Mammary microvascular endothelial cell (primary cell): ENCODE measurements around a stretch of chr22.

- RAMPAGE, long total RNA = no peak
Measured at GRCh38 chr22:24153382-24153757, 27.9 kb upstream of the SUSD2 start.

DNA sequence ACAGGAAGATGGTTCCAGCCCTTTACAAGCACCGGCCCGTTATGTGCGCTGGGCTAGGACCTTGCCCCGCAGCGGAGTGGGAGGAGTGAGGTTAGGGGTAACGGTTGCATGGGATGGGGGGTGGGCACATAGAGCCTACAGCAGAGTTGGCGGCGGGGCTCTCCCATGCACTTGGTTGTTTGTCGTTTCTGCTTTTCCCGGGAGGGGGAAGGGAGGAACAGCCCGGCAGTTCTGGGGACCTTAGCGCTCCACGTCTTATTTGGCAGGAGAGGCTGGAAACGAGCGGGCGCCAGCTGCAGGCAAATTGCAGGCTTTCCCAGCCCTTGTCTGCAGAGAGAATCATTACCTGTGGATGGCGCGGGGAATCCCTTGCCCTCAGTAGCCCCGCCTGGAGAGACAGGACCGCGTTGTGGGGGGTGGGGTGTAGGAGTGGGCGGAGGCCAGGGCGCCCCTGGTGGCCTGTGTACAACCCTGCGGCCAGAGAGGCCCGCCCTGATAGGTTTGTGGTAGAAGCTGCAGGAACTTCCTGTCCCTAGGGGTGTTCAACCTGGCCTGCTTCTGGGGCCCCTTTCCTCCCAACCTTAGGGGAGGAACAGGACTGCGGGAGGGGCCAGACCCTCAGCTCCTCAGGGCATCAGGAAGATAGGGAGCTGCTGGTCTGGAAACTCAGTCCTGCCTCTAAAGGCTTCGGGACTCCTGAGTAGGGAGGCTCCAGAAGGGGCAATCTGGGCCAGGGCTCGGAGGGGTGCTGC, 24.5 kb upstream of the SUSD2 start:
- RAMPAGE, long total RNA = no peak

- RAMPAGE, long total RNA = no peak
Measured at GRCh38 chr22:24178655-24179092, 2.6 kb upstream of the SUSD2 start.

DNA sequence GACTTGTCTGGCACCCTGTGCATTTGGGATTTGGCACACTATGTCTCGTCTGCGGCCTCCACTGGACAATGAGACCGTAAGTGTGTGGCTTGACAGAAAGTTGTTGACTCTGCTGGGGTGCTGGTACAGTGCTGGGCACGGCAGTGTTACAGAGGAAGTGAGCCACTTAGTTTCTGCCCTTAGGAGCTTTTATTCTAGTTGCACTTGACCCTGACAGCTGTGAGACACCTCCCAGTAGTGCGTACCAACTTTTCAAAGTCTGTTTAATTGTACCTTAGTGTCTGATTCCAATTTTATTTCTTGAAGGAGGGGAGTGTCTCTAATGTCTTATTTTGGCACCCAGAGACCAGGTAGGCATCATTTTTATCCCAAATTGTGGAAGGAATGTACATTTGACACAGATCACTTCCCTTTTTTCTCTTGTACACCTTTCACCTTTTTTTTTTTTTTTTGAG, 4.5 kb downstream of the SPECC1L start:
- RAMPAGE, long total RNA = no peak

DNA sequence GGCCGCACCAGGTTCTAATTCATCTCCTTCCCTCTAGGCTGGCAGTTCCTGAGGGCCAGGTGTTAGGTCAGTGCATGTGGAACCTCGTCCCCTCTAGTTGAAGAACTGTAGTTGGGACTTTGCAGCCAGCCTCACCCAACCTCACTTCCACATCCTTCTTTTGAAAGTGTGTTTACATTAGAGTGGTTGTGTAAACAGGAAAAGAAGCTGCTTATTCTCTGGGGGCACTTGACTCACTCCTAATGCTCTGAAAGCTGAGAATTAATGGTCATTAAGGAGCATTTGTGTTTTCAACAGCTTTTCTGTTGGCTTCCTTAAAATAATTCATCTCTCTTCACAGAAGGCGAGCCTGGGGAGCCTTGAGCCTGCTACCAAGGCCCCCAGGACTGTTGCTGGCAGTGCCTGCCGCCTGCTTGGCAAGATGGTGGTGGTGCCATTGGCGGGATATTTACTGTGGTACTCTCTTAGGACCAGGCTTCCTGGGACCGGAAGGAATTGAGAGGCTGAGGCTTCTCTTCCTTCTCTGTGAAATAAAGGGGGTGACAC, 11.9 kb downstream of the UPB1 start:
- RAMPAGE, long total RNA = no peak

GRCh38 chr22:25028873-25029736, 76.6 kb downstream of the KIAA1671 start:
- RAMPAGE, long total RNA = no peak

DNA sequence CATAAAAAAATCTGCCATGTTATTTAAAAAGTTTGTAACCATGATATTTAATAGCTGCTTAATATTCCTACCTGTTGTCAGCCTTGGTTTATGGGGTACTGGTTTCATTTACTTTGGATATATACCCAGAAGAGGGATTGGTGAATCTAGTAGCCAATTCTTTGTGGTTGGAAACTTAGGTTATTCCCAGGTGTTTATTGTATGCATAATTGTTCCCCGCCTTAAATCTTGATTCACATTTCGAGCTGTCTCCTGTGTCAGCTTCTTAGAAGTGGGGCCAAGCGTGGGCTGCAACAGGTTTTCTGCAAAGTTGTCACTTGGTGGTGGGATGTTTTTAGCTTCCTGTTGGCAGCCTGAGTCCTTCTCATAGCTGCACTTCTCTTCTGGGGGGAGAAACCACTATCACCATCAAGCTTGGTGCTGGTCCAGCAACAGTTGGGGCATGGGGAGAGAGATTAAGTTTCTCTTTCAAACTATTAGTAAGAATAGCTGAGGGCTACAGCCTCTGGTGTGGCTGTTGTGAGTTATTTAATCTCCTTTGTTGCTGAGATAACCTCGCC, 123.5 kb upstream of the CRYBB3 start:
- RAMPAGE, long total RNA = no peak

- RAMPAGE, long total RNA = no peak
Measured at GRCh38 chr22:25112492-25112811, 87.2 kb upstream of the CRYBB3 start.

- RAMPAGE, long total RNA = no peak
Measured at GRCh38 chr22:25130464-25131069, 69.1 kb upstream of the CRYBB3 start.

DNA sequence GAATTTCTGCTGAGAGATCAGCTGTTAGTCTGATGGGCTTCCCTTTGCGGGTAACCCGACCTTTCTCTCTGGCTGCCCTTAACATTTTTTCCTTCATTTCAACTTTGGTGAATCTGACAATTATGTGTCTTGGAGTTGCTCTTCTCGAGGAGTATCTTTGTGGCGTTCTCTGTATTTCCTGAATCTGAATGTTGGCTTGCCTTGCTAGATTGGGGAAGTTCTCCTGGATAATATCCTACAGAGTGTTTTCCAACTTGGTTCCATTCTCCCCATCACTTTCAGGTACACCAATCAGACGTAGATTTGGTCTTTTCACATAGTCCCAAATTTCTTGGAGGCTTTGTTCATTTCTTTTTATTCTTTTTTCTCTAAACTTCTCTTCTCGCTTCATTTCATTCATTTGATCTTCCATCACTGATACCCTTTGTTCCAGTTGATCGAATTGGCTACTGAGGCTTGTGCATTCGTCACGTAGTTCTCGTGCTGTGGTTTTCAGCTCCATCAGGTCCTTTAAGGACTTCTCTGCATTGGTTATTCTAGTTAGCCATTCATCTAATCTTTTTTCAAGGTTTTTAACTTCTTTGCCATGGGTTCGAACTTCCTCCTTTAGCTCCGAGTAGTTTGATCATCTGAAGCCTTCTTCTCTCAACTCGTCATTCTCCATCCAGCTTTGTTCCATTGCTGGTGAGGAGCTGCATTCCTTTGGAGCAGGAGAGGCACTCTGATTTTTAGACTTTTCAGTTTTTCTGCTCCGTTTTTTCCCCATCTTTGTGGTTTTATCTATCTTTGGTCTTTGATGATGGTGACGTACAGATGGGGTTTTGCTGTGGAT, 124.0 kb downstream of the CRYBB2 start:
- RAMPAGE, long total RNA = no peak

GRCh38 chr22:25493182-25493771, 71.2 kb upstream of the GRK3 start:
- RAMPAGE, long total RNA = no peak

DNA sequence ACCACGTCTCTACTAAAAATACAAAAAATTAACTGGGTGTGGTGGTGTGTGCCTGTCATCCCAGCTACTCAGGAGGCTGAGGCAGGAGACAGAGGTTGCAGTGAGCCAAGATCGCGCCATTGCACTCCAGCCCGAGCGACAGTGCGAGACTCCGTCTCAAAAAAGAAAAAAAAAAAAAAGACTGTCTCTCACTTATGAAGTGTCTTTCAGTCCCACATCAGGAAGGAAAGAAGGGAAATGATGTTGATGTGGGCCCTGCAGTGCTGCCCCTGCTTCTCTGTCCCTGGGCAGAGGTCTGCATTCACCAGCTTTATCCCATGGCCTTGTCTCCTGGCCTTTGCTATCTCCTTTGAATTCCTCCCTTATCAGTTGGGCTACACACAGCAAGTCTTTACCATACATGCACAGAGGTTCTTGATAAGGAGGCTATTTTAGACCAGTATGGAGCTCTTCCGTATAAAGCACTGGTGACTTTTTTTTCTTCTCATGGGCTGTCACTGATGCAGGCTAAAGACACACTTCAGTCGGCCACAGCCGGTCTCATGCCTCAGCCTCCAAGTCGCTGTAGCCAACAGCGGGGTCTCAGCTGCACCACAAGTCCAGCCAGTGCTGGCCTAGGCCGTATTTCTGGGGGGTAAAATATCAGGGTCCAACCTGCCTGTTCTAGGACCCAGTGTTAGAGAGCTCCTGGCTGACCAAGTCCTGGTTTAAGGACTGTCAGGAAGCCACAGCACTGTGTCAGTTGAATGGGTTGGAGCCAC, 20.1 kb downstream of the MYO18B start:
- RAMPAGE, long total RNA = no peak

GRCh38 chr22:26479118-26479884, 4.3 kb downstream of the HPS4 start:
- RAMPAGE, long total RNA = no peak

DNA sequence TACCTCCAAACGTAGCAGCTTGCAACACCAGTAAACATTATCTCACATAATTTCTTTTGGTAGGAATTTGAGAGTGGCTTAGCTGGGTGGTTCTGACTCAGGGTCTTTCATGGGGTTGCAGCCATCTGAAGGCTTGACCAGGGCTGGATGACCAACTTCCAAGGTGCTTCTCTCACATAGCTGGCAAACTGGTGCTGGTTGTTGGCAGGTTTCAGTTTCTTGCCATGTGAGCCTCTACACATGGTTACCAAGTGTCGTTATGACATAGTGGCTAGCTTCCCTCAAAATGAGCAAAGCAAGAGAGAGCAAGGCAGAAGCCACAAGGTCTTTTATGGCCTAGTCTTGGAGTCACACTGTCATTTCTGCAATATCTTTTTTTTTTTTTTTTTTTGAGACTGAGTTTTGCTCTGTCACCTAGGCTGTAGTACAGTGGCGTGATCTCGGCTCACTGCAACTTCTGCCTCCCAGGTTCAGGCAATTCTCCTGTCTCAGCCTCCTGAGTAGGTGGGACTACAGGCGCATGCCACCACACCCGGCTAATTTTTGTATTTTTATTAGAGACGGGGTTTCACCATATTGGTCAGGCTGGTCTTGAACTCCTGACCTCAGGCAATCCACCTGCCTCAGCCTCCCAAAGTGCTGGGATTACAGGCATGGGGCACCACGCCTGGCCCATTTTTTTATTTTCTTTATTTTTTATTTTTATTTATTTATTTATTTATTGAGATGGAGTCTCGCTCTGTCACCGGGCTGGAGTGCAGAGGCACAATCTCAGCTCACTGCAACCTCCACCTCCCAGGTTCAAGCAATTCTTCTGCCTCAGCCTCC, 4.4 kb upstream of the TFIP11 start:
- RAMPAGE, long total RNA = no peak

- RAMPAGE, long total RNA = no peak
Measured at GRCh38 chr22:26527071-26527531, 14.8 kb upstream of the TFIP11 start.

GRCh38 chr22:26892357-26893298, 270.9 kb downstream of the CRYBA4 start:
- RAMPAGE, long total RNA = no peak

- RAMPAGE, long total RNA = no peak
Measured at GRCh38 chr22:27218370-27219083, 583.0 kb downstream of the MN1 start.

- RAMPAGE, long total RNA = no peak
Measured at GRCh38 chr22:27247555-27248141, 553.9 kb downstream of the MN1 start.

GRCh38 chr22:27554159-27555011, 247.2 kb downstream of the MN1 start:
- RAMPAGE, long total RNA = no peak

GRCh38 chr22:27775231-27775689, 26.3 kb downstream of the MN1 start:
- RAMPAGE, long total RNA = no peak